Endometrial microvascular endothelial cells (primary cell): Measurements from ENCODE around the gene ZNF438.

DNA sequence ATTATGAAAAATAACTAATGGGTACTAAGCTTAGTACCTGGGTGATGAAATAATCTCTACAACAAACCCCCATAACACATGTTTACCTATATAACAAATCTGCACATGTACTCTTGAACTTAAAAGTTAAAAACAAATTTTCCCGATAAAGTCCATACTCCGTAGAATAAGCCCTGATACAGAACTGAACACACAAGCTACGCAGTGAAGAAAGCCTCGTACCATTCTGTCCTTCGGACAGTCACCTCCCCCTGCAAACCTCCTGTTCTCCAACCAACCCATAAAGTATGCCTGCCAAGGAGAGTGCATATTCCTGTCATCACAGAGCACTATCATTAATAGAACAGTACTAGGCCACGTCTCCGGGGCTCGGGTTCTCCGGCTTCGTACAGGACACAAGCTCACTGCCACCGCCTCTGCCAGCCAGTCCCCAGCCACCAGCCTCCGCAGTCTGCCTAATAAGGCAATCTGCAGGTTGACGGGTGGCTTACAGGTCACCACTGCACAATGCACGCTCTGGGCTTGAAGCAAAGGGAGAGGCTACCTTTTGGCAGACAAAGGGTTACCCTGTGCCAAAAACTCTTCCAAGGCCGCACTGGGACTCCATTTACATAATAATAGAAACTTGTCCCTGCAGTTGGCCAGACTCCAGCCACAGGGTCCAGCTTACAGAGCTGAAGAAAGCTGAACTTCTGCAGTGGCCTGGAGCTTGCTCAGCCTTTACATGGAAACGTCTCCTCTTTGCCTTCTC is 47.7 kb downstream of the SVIL start:
- RAMPAGE, long total RNA, result no peak

DNA sequence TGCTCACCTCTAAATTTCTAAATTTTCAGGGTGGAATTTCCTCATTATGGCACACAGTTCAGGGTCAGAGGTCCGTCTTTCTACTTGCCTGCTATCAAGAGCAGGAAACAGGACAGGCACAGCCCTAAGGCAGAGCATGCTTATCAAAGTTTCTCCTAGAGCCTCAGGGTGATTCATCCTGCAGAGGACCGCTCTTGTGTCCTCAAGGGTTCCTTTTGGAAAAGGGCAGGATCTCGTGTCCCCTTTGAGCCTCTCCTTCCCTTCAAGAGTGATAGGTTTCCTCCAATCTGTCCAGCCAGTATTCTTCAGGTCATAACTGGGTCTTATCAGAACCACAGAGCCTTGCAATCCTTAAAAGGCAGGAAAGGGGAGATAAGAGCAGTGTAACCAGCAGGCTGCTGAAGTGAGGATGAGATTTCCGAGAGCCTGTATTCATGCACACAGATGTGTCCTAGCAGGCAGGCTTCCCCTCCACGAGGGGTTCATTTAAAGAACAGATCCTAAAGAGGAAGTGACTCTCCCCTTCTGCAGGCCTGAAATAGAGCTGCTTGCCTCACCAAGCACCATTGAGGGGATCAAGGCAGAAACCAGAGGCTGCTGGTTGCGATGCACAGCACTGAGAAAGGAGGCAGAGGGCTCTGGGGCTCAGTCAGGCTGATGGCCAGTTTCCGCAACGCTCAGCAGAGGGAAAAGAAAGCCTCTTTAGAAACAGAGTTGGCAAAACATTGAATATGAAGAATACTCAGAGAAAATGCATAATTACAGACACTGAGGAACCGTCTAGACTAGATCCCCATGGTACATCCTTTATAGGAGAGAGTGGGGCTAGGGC is 90.5 kb upstream of the SVIL start:
- RAMPAGE, long total RNA, result no peak

- RAMPAGE, long total RNA, result no peak
Observed at GRCh38 chr10:29956316-29957005, 102.9 kb downstream of the JCAD start.

DNA sequence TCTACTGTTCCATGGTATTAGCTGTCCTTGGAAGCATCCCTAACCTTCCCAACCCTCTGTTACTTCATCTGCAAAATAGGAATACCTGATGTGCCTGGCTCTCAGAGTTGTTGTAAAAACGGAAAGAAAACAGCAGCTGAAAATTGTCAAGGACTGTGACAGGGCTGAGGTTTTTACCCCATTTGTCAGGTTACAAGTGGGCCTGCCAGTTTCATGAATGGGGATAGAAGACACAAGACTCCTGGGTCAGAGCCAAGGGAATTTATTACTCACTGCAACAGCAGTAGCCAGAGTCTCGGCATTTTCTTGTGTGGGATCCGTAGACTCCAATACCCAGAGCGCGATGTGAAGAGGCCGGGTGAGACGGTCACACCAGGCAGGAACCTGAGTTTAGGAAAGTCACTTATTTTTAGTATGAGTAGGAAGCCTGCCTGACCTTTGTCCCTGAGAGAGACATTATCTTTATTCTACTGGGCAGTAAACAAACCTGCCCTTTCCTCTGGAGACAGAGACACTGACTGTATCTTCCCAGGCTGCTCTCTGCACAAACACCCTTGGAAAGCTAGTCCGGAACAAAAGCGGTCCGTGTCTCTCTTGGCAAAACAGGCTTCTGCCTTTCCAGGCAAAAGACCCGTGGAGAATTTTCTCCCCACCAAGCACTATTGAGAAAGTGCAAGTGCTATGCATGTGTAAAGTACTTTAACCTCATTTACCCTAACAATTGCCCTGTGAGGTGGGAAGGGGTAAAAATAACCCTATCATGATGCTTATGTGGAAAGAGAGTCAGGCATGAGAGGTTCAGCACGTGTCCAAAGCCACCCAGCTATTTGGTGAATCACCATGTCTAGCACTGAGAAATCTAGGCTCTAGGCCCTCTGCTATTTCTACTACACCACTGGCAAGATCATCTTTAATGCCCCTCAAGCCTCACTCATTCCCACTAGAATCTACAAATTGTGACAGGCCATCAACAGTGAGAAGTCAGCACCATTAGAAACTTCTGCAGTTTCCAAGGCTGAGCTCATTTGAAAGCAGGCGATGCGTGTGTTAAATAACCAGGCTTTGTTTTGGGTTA is 58.4 kb downstream of the JCAD start:
- RAMPAGE, long total RNA, result no peak

- RAMPAGE, long total RNA, result no peak
Observed at GRCh38 chr10:30002311-30002635, 57.1 kb downstream of the JCAD start.

DNA sequence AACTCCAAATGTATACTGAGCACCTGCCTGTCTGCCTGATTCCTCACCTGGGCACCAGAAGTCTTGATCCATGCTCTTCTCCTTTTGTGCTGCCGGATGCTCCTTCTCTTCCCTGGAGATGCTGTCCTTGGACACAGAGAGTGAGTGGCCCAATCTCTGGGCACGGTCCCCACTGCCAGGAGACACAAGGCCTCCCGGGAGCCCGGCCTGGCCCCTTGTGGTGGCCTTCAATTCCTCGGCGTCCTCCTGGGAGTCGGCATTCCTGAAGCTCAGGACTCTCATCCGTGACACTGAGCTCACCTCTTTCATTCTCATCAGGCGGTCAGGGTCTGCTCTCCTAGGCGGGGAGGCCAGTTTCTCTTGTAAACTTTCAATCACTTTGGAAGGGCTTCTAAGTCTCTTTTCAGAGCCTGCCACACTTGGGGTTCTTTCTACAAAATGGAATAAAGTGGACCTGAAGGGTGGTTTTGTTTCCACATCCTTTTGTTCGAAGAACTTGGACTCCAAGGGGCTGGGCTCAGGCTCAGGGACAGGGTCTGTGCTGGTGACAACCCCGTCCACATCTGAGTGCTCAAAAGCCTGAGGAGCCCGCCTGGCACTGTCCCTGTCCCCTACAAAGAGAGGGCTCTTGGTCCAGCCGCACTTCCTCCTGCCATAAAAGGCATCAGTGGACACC is 33.2 kb downstream of the JCAD start:
- RAMPAGE, long total RNA, result no peak

DNA sequence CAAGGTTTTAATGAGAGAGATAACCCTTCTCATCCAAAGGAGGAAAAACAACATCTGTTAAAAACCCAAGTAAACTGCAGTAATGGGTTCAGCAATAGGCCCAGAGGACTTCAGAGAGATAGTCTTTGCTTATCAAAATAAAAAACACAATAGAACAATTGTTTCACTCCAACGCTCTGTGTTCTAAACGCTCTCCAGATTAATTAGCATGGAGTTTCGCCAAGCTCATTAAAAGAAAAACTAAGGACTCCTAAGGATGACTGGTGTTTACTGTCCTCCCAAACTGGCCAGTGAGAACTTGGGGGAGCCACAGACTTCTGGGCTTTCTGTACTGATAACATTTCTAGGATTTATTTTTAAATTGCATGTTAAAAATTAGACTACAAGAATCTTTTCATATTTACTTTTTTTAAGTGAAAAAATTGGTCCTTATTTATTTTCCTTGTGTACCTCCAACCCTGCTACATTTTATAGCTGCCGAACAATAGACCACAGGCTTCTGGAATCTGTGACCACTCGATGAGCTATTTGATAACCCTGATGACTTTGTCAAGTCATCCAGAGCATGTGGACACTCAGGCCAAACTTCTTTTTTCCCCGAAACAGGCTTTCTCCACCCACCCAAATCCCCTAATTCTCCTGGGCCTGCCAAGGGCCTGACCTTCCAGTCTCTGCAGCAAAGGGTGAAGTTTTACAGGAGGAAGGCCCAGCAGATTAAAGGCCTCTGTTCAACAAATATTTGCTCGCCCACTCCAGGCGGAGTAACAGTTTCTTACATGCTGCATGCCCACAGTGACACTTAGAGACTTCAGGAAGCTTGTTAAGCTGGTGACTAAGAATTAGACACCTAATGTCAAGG is 2.2 kb downstream of the JCAD start:
- RAMPAGE, long total RNA, result no peak

- RAMPAGE, long total RNA, result no peak
Observed at GRCh38 chr10:30247654-30248113, 101.4 kb downstream of the MTPAP start.

DNA sequence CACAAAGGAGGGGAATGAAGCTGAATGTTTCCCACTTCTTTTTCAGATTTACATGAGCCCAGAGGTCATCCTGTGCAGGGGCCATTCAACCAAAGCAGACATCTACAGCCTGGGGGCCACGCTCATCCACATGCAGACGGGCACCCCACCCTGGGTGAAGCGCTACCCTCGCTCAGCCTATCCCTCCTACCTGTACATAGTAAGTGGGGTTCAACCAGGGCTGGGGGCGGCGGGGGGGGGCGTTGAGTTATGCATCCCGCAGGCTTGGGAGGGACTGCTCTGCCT is 24.0 kb downstream of the MAP3K8 start:
- RAMPAGE, long total RNA, result no peak

- RAMPAGE, long total RNA, result no peak
Observed at GRCh38 chr10:30462038-30462798, 28.2 kb downstream of the MAP3K8 start.

- RAMPAGE, long total RNA, result no peak
Observed at GRCh38 chr10:30597046-30597553, 32.5 kb downstream of the LYZL2 start.

DNA sequence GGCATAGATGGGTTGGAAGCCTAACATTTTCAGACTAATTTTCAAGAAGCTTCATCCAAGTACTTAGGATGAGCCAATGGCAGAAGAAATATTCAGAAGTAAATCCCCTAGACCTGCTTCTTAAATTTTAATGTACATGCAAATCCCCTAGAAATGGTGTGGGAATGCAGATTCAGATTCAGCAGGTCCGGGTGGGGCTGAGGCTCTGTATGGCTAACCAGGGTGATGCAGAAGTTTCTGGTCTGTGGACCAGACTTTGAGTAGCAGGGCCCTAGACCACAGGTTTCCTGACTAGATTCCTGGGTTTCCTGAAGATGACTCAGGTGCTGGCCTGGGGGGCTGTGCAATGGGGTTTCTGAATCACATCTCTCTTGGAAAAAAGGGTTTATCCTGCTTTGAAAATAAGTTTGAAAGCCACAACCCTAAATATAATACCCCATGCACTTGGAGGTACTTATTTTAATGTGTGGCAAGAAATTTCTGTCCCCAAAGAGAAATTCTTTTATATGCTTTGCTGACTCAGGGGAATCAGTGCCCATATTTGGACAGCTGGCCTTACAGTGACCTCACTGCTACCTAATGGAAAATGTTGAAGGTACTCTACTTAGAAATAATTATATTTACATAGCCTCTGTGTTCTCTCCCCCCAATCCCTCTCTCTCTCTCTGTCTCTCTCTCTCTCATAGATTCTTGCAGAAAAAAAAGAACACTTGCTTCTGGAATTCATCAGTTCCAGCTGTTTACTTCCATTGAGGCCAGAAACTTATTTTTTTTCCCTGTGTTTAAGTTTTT is 184.3 kb upstream of the LYZL2 start:
- RAMPAGE, long total RNA, result no peak

DNA sequence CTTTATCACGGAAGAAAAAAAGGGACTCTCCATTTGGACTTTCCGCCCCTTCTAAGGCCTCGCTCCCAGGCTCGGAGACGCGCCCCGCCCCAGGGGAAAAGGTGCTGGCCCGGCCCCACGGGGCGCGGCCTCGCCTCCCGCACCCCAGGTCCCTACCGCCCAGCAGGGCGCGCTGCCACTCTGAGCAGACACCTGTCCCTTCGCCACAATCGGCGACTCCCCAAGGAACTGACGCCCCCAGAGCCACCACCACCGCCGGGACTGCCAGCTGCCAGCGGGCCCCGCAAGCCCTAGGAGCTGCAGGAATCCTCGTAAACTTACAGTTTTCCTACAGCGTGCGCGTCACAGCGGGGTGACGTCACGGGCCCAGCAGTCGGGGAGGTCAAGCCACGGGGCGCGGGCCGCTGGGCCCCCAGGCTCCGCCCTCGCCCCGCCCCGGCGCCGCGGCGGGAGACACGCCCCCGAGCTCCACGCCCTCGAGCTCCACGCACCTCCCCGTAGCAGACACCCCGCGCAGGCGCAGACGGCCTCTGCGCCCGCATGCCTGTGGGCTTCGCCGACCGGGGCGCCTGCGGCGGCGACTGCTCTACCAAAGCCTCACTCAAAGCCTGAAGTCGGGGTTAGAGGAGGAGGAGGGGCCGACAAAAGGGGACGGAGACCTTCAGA is at the start of gene ZNF438:
TSS of gene ZNF438 (minus strand) at position 354 of the 666 bp plus-strand sequence.
- RAMPAGE, long total RNA, result start-site peak on the minus strand centred at position 378 of the sequence, 74 bp wide, 62 and 23 reads in 2 replicates

- RAMPAGE, long total RNA, result no peak
Observed at GRCh38 chr10:31150177-31150701, 118.6 kb upstream of the ZNF438 start.

- RAMPAGE, long total RNA, result no peak
Observed at GRCh38 chr10:31342027-31342683, 23.1 kb downstream of the ZEB1 start.

DNA sequence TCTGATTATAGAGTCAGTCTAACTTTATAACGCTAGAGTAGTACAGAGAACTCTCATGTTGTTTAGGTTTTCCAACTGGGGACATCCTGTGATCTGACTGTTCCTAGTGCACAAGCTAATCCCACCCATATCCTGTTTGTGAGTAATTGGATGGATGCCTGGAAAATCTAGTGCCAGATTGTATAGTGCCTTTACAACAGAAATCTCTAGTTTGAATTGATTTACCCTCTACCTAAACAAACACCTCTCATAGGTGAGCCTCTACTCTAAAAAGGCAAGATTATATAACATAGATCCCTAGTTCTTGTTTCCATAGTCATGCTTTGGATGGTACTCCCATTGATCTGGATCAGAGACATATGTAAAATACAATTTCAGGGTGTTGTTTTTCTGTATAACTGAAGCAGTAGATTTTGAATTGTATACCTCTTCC is 107.5 kb downstream of the ZEB1 start:
- RAMPAGE, long total RNA, result no peak

DNA sequence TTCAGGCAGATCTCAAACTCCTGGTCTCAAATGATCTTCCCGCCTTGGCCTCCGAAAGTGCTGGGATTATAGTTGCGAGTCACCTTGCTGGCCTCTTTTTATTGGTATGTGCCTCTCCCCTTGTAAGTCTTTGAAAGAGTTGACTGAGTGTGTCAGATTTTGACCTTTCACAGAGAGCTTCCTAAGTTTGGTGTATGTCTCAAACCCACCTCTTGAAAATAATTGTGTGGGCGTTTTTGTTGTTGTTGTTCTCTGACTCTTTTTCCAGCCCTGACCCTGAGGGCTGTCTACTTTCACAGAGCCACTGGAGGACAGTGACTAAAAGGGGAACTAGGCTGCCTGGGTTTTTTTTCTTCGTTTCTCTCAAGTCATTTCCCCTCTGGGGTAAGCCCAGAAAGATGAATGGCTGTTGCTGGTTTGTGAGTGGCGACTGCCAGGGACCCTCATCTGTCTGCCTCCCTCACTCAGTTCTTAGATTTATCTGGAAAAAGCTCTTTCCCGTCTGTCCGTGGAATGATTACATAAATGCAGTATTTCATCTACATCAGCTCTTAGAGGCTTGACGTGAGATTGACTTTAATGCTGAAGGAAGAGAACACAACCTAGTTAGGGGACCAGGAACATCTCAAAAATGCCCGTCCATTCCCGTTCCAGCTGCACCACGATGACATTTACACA is 262.9 kb downstream of the ZEB1 start:
- RAMPAGE, long total RNA, result no peak

DNA sequence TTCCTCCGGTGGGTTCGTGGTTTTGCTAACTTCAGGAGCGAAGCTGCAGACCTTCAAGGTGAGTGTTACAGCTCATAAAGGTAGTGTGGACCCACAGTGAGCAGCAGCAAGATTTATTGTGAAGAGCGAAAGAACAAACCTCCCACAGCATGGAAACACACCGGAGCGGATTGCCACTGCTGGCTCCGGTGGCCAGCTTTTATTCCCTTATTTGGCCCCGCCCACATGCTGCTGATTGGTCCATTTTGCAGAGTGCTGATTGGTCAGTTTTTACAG is 268.1 kb downstream of the ZEB1 start:
- RAMPAGE, long total RNA, result no peak

DNA sequence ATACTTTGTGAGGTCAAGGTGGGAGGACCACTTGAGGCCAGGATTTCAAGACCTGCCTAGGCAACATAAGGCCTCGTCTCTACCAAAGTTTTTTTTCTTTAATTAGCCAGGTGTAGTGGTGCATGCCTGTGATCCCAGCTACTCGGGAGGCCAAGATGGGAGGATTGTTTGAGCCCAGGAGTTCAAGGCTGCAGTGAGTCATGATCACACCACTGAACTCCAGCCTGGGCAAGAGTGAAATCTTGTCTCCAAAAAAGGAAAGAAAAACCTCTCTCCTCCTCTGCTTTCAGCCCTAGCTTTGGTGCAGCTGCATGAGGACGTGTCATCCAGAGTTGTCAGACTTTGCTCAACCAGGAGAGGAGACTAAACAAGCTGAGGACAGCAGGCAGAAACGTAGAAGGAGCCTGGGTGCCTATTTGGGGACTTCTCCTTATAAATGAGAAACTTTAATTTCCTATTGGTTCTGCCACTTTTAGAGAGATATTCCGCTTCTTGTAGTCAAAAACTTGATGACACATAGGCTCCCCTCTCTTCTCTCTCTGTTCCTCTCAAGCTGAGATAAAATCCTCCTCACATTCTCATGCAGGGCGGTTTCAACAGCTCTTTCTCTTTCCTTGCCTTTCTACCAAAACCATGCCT is 205.5 kb downstream of the ARHGAP12 start:
- RAMPAGE, long total RNA, result no peak

DNA sequence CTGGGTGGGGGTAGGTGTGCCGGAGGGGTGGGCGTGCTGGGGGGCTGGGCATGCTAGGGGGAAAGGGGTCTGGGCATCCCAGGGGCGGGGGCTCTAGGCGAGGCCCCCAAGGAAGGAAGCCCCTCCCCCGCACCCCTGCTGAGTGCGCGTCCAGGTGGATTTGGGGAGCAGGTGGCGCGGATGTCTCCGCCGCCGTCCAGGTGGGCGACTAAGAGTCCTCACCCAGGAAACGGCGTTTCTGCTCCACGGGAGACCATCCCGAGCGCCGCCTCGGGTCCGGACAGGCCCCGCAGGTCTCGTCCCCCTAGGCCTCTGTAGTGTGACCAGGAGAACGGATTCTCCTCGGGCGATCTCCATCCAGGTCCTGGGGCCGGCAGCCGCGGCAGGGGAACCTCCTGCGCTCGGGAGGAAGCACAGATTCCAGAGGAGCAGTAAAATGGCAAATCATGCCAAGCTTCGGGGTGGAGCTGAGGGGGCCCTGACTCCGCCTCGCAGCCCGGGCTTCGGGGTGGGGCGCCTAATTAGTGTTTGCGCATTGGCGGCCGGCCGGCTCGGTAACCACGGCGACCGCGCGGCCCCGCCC is 168.9 kb downstream of the ARHGAP12 start:
- RAMPAGE, long total RNA, result no peak